Hair follicular keratinocyte (primary cell): ENCODE data around the genes LRP1, STAC3, DCTN2 and CYP27B1.

- RAMPAGE, long total RNA: no peak
These were observed 6.5 kb downstream of the STAT6 start for GRCh38 chr12:57104709-57105093.

DNA sequence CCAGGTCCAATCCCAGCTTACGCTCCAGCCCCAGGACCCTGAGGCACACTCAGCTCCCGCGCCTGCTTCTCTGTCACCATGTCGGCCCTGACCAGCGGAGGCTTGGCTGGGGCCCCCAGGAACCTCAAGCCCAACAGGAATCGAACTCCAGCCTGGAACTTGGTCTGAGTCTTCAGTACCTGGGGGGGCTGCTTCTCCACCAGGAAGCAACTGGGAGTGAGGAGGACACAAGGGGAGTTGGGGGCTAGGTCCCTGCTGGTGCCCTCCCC lies 6.1 kb downstream of the STAT6 start:
- RAMPAGE, long total RNA: no peak

- RAMPAGE, long total RNA: no peak
These were observed 5.0 kb downstream of the STAT6 start for GRCh38 chr12:57105987-57106785.

DNA sequence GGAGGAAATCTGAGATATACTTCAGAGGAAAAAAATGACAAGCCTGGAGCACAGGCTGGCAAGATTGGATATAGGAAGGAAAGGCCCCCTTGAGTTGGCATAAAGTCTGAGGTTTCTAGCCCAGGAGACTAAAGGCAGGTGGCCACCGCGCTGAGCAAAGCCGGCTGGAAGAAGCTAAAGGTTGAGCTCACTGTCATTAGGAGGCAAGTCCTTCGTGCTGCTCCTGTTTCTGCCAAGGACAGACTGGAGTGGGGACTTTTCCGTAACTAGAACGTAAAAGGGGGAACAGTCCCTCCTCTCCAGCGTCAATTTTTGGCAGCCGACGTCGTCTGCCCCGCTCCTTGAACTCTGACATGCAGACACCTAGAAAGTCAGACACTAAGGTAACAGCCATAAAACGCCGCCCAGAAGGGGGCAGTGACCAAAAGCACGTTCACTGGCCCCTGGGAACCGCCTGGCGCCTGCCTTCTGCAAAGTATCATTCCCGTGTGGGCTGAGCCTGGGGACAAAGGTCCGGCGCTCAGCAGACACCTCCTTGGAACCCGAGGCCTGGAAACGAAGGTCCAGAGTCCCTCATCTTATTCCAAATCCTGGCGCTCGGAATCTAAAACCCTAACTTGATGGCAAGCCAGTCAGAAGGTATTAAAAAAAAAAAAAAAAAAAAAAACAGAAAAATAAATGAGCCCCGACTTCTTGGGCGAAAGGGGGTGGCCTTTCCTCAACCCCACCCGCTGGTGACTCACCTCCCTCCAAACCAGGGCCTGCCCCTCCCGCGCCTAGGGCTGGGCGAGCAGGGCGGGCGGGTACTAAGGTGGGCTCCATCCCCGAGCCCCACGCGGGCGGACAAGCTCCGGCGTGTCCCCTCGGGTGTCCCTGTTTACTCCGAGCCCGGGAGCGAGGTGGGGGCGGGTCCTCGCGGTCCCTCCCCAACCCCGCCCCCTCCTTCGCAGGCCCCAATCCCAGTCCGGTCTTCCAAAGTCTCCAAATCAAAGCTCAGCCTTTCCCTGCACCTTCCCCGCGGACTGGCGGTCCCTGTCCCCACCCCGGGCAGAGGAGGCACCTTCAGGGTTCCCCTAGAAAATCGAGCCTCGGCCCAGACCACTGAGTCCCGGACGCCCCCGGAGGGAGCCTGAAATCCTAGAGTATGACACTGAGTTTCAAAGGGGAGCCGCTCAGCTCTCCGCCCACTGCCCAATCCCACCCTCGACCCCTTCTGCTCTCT lies 901 bp upstream of the LRP1 start:
- RAMPAGE, long total RNA: no peak

GRCh38 chr12:57128193-57129235 lies at the start of gene LRP1:
Gene LRP1 (plus strand): TSS chr12:57128483.
- RAMPAGE, long total RNA: no peak

DNA sequence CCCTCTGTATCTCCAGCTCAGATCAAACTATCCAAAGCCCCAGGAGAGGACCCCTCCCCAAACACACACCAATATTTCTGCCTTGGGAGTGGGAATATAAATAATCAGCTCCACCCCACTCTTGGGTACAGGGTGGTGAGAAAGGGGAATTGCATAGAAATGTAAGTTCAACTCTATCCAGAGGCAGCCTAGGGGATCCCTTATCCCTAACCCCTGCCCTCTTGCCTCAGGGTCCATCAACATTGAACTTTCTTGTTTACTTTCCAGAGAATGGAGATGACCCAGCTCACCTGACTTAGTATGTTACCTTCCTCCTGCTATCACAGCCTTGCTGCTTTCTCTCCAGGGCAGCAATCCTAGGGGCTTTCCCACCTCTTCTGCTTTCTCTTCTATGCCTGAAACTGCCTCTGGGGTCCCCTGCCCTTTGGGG lies 2.6 kb downstream of the LRP1 start:
- RAMPAGE, long total RNA: no peak

GRCh38 chr12:57138702-57139427 lies 10.6 kb downstream of the LRP1 start:
- RAMPAGE, long total RNA: no peak

- RAMPAGE, long total RNA: no peak
These were observed 31.0 kb upstream of the NXPH4 start for GRCh38 chr12:57185452-57186062.

DNA sequence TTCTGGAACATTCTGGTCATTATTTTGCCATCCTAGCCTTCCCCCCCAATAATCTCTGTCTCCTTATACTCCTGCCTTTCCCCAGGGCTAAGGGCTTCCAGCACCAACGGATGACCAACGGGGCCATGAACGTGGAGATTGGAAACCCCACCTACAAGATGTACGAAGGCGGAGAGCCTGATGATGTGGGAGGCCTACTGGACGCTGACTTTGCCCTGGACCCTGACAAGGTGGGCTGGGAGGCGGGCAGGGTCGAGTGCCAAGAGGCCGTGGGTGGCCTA lies 4.6 kb upstream of the NXPH4 start:
- RAMPAGE, long total RNA: no peak

DNA sequence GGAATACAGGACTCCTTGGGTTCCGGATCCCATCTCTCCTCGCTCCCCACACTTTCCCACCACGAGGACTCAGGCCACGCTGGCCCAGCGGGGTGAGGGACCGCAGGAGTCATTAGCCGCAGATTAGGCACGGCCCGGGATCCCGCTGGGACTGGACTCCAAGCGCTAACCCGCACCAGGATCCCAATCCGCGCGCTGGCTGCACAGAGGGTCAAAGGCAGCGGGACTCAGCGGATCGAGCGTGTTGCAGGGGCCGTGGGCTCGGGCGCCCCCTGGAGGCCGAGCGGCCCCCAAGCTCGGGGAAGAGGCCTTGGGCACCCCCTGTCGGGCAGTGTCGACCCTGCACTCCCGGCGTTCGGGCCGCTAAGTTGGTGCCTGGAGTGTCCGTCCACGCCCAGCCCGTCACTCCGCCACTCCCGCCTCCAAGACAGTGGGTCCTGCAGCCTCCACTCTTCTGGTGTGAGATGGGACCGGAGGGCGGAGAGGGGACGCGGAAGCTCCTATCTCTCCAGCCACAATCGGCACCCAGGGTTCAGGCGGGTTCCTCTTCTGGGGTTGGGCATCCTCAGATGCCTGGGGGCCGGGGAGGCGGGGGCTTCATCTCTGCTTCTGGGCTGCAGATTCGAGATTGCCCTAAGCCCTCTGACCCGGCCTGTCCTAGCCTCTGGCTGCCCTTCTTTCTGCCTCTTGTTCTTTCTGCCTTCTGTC lies 2.2 kb upstream of the NDUFA4L2 start:
- RAMPAGE, long total RNA: no peak

DNA sequence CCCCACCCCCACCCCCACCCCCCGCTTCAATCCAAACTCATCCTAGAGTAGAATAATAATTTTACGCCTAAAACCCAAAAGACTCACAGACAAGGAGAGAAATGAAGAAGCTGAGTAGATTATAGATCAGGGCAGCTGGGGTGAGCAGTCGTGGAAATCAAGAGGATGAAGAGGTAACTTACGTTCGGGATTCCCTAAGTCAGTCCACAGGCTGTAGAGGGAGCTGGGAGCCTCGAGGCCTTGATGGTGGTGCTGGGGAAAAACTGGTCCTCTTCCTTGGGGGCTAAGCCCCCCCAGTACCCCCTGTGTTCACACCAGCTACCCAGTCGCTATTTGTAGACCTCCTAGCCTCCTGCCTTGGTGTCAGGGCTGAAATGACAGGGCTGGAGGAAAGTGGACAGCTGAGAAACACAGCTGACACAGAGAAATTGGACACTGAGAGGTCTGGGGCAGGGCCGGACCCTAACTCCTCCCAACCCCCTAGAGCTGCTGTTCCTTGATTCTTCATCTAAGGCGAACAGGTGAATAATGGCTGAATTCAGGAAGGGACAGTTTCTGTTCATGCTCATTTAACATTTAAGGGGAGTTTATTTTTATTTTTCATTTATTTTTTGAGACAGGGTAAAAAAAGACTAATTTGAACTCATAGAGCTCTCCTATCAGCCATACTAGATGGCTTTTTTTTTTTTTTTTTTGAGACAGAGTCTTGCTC lies at the start of gene STAC3:
TSS of gene STAC3 (minus strand) at position 377 of the 712 bp plus-strand sequence.
- RAMPAGE, long total RNA: no peak

GRCh38 chr12:57476656-57476997 lies 3.0 kb downstream of the ARHGAP9 start:
- RAMPAGE, long total RNA: no peak

DNA sequence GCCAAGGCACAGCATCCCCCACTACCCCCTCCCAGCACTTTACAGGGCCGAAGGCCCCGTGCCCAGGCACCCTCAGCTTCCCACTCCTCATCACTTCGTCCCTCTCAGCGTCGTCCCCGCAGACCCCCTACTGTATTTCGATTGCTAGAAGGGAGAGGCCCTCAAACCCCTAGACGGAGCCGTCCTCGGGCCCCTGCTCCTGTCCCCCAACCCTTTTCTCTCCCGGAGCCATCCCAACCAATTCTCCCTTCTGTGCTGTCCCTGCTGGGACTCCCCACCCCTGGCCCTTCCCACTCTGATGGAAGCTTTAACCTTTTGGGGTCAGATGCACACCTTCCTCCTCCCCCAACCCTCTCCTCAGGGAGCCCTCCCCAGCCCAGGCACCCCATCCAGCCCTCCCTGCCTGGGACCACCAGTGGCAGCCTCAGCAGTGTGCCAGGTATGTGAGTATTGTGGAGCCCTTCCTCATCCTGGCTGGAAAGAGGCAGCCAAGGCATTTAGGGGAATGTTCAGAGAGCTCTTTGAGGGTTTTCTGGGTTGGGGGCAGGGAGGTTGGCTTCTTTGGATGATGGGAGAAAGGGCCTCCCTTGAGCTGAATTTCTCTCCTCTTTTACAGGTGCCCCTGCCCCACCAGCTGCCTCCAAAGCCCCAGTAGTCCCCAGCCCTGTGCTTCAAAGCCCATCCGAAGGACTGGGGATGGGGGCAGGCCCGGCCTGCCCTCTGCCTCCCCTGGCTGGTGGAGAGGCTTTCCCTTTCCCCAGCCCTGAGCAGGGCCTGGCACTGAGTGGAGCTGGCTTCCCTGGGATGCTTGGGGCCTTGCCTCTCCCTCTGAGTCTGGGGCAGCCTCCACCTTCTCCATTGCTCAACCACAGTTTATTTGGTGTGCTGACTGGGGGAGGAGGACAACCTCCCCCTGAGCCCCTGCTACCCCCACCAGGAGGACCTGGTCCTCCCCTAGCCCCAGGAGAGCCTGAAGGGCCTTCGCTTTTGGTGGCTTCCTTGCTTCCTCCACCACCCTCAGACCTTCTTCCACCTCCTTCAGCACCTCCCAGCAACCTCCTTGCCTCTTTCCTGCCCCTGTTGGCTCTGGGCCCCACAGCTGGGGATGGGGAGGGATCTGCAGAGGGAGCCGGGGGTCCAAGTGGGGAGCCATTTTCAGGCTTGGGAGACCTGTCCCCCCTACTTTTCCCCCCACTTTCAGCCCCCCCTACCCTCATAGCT lies 3.7 kb downstream of the MBD6 start:
- RAMPAGE, long total RNA: no peak

GRCh38 chr12:57547011-57547644 lies at the start of gene DCTN2:
Gene DCTN2 (minus strand): TSS chr12:57547192.
- RAMPAGE, long total RNA: start-site peak on the minus strand at chr12:57547129-57547175, 139 and 38 reads in 2 replicates

- RAMPAGE, long total RNA: no peak
These were observed 1.1 kb downstream of the ARHGEF25 start for GRCh38 chr12:57612235-57612768.

- RAMPAGE, long total RNA: no peak
These were observed 2.2 kb downstream of the CYP27B1 start for GRCh38 chr12:57764684-57765000.

GRCh38 chr12:57766957-57767411 lies at the start of gene CYP27B1:
Gene CYP27B1 (minus strand): TSS chr12:57767078.
- RAMPAGE, long total RNA: no peak

GRCh38 chr12:57822470-57823030 lies 4.0 kb upstream of the AVIL start:
- RAMPAGE, long total RNA: no peak

GRCh38 chr12:57864881-57865872 lies 18.6 kb upstream of the CTDSP2 start:
- RAMPAGE, long total RNA: no peak

DNA sequence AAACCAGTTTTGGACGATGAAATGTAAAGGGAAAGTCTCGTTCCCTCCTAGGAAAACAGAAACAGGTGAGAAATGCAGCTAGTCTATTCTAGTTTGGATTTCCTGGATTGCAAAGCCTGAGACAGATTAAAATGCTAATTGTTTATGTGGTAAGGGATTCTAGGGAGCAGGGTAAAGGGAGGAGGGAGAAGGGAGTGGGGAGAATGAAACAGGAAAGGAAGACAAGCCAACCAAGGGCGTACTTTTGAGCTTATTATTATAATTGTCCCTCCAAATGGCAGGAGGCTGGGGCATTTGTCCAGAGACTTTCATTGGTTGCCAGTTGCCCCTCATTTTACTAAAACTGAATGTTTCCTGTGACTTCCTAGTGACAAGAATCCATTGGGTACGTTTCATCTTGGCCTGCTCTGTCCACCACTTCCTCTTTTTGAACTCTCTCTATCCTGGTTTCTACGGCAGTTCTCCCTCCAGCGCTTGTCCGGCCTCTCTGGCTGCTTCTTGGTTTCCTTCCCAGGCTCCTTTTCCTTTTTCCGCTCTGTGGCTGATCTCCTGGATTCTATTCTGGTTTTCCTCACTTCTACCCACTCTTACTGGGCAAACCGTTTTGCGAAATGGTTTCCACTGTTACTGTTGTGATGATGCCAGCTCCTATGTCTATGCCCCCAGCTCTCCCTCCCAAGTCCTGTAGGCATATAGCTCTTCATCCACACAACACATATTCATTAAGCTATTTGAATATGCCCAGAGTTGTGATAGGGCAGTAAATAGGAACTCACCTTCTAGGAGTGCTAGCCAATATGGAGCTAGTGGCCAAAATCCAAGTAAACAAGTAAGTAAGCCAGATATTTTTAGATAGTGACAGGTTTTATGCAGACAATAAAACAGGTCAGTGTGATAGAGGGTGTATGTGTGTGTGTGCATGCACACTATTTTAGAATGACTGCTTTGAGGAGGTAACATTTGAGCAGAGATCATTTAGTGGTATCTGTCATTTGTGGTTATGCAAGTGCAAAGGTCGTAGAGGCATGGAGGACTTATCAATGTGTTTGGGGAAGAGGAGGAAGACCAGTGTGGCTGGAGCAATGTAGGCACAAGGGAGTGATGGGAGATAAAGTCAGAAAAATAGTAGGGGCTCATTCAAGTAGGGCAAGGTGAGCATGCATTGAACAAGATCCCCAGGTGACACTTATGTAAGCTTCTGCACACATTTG lies 27.8 kb upstream of the CTDSP2 start:
- RAMPAGE, long total RNA: no peak